ENCODE results near the gene CTNNBL1.

GRCh38 chr20:37693709-37694297 is at the start of gene CTNNBL1:
CTNNBL1 (plus strand) TSS chr20:37694030.
- PRO-cap, result bidirectional peak, plus-strand start at chr20:37694042, minus-strand start at chr20:37693810

GRCh38 chr20:37710838-37711487 is 17.1 kb downstream of the CTNNBL1 start:
- PRO-cap, result no peak

DNA sequence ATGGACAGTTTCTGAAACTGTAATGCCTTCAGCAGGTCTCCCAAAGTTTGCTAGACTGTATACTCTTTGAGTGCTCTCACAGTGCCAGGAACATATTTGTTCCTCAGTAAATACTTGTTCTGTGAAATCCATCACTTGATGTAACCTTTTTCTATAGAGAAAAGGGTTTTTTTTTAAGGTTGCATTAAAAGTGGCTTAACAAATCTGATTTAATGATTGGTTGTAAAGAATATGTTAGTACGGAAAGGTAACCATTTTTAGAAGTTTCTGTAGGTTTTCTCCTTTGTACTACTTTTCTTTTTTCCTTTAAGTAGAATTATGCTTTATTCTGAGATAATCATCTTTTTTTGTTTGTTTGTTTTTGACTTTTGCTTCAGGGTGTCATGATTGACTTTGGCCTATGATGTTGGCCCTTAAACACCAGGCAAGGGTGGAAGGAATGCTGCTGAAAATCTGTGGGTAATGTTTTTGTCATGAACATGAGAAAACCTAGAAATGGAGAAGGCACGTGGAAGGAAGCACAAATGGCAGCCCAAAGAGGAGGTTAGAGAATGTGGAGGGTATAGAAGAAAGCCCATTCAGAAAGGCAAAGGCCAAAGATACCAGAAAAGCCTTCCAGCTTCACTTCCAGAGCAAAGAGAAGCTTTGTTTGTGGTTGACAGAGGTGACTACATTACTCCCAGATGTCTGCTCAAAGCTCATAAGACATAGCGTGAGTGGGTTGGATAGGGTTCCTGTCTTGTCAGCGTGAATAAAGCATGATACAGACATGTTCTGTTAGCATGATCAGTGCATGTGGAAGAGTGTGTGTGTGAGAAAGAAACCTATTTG is 36.5 kb downstream of the RPRD1B start:
- PRO-cap, result no peak

DNA sequence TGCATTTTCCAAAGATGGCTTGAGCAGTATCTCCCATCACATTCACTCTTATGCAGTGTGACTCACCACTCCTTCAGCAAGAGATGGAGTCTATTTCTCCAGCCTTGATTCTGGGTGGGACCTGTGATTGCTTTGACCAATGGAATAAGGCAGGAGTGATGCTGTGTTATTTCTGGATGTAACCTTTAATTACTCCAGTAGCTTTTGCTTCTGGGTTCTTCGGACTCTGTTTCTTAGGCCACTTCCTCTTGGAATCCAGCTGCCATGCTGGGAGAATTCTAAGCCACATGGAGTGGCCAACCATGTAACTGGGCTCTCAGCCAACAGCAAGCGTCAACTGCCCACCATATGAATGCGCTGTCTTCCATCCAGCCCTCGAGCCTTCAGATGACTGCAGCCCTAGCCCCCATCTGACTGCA is 50.7 kb downstream of the TGM2 start:
- PRO-cap, result no peak

GRCh38 chr20:38130925-38131261 is 34.2 kb downstream of the TGM2 start:
- PRO-cap, result no peak

DNA sequence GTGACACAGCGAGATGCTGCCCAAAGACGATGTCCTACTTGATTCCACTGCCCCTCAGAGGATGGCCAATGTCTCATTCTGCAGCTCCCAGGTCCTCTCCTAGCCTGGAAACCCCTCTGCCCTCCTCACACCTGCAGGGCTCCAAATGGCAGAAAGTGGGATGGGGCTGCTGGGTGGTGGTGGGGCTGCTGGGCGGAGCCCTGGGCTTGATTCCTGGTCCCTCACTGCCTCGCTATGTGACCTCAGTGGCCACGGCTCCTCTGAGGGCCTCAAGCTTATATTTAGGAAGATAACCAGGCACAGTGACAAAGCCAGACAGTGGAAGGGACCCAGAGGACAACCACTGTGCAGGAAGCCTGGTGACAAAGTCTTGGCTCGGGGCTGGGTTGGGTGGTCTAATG is 28.5 kb downstream of the TGM2 start:
- PRO-cap, result no peak

DNA sequence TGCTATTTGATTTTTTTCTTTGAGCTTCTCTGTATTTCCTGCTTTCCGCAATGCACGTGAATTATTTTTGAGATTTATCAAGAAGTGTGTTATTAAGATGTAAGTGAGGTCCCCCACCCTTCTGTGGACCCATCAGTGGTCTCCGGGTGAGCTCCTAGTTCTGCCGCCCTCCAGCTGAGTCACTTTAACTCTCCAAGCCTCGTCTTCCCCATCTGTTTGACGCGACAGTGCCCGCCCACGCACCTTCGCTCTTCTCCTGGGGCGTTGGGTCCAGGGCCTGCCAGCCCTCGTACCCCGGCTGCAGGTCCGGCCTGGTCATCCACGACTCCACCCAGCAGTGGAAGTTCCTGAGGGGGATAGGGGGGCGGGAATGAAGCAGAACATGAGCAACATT is 24.0 kb downstream of the TGM2 start:
- PRO-cap, result no peak

GRCh38 chr20:38143983-38144955 is 20.8 kb downstream of the TGM2 start:
- PRO-cap, result bidirectional peak, plus-strand start at chr20:38144021, minus-strand start at chr20:38143783; bidirectional peak, plus-strand start at chr20:38144332, minus-strand start at chr20:38144219

GRCh38 chr20:38162619-38163363 is 2.3 kb downstream of the TGM2 start:
- PRO-cap, result no peak

GRCh38 chr20:38217500-38218238 is 42.9 kb downstream of the KIAA1755 start:
- PRO-cap, result no peak

- PRO-cap, result no peak
Measured at GRCh38 chr20:38298602-38299406, 5.2 kb upstream of the BPI start.

DNA sequence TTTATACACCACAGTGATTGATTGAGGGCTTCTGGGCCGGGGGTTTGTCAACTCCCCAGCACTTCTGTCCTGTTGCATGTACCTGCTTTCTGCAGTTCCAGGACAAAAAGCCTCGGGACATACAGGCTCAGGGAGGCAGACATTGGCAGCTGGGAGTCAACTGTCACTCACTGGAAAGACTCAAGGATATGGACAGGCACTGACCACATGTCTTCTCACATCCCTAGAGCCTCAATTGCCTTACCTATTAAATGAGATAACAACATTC is 1.3 kb downstream of the LBP start:
- PRO-cap, result no peak

DNA sequence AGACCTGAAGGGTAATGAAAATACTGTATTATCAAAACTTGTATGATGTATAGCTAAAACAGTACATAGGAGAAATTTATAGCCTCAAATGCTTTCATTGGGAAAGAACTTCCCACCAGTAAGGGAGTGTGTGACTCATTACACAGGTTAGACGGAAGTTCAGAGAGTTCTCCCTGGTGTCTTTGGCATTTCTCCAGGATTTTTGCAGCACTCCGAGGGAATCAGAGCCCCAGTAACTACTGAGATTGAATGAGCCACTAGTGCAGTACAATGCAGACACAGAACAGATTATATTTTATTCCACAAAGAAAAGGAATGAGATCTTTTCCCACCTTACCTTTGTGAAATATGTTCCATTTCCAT is 12.4 kb upstream of the RALGAPB start:
- PRO-cap, result no peak

DNA sequence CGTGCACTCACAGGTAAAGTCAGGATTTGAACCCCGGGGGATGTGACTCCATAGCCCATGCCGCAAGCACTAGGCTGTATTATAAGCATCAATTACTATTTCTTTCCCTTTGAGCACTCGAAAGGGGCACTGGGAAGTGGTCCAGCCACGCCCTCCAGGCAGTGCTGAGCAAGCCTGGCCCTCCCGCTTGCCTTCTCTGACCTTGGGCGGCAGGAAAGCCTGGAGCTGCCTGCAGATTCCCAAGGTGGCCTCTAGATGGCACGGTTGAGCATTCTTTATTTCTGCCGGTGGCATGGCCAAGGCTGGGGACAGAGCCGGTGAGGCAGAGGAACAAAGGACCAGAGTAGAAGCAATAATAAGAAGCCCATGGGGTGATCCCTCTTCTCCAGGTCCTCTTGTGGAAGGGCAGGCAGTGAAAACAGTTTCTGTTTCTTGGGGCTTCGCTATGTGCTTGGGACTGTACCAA is 52.6 kb downstream of the ADIG start:
- PRO-cap, result no peak

DNA sequence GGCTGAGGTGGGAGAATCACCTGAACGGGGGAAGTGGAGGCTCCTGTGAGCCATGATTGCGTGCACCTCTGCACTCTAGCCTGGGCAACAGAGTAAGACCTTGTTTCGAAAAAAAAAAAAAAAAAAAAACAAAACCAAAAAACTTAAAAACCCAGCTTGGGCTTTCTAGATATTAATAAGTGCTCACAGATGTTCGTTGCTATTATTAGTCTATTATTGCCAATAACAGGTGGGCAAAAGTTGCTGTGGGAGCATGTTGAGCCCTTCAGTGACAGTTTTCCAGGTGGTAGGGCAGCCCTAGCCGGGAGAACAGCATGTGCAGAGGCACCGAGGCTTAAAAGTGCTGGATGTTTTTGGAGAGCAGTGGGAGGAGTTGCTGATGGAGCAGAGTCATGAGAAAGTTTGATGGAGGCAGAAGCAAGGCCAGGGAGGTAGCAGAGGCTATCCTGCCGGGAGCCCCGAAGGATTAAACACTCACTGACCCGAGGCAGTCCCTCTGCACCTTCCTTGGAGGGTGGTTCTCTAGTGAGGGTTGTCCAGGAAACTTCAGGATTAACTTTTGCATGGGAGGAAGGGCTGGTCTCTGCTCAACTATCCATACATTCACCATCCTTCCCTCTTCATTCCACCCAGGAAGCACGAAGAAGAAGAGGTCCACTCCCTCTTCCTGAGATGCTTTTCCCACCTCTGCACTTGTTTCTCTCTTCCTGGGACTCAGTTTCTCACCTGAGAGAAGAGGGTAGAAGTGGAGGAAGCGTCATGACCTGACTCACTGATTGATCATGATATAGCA is 4.6 kb downstream of the PPP1R16B start:
- PRO-cap, result no peak

DNA sequence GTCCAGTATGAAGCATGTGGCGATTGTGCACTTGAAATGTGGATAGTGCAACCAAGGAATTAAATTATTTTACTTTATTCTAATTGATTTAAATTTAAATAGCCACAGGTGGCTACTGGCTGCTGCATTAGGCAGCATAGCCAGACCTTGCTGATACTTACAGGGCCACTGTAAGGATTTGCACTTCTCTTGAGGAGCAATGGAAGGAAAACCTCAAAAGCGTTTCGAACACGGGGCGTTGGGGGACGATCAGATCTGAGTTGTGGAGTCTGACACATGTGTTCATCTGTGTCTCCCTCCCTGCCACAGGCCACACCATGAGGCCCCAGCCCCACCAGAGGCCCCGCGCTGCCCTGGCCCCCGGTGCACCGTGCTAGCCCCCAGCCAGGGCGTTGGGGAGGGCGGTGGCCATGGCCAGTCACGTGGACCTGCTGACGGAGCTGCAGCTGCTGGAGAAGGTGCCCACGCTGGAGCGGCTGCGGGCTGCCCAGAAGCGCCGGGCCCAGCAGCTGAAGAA is 30.1 kb downstream of the PPP1R16B start:
- PRO-cap, result no peak

DNA sequence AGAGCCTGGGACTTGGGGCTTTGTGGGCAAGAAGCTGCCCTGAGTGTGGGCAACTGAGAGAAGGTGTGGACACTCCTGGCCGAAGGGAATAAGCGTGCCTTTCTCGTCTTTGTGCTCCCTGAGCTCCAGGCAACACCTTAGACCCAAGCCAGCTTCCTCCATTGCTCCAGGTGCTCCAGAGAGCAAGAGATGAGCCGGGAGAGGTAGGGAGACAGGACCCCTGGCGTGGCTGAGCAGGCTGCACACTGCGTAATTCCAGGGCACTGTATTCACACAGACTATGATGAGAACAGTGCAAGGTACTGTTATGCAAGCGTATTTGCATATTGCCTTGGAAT is 42.3 kb upstream of the FAM83D start:
- PRO-cap, result no peak

DNA sequence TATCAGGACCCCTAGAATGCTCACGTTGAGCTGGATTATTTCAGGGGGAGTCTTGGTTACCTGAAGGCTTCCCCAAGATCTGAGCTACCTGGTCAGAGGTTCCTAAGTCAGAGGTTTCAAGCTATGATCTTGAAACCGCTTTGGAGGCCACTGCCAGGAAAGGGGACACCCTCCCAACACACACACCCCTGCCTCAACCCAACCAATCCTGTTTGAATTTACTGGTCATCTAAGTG is 31.4 kb upstream of the FAM83D start:
- PRO-cap, result no peak

DNA sequence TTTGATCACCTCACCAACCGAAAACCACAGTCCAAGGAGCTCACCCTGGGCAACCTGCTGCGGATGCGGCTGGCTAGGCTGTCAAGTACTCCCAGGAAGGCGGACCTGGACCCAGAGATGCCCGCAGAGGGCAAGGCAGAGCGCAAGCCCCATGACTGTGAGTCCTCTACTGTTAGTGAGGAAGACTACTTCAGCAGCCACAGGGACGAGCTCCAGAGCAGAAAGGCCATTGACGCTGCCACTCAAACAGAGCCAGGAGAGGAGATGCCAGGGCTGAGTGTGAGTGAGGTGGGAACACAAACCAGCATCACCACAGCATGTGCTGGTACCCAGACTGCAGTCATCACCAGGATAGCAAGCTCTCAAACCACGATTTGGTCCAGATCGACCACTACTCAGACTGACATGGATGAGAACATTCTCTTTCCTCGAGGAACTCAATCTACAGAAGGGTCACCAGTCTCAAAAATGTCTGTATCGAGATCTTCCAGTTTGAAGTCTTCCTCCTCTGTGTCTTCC is 10.4 kb upstream of the DHX35 start:
- PRO-cap, result no peak

DNA sequence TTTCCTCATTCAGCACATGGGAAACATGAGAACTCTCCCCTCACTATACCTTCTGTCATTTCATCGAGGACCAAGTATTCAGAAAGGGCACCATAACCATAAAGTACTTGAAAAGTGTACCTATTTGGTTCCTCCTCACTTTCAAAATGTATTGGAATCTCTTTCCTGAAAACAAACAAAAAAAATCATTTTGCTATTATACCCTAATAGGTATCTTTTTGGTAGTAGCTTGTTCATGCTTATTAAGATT is 274.2 kb downstream of the MAFB start:
- PRO-cap, result no peak

All from jejunum (tissue), 1 donor.